Sigmoid colon (tissue), 4 donors: ENCODE data around the genes CCDC180 and CORO2A.

DNA sequence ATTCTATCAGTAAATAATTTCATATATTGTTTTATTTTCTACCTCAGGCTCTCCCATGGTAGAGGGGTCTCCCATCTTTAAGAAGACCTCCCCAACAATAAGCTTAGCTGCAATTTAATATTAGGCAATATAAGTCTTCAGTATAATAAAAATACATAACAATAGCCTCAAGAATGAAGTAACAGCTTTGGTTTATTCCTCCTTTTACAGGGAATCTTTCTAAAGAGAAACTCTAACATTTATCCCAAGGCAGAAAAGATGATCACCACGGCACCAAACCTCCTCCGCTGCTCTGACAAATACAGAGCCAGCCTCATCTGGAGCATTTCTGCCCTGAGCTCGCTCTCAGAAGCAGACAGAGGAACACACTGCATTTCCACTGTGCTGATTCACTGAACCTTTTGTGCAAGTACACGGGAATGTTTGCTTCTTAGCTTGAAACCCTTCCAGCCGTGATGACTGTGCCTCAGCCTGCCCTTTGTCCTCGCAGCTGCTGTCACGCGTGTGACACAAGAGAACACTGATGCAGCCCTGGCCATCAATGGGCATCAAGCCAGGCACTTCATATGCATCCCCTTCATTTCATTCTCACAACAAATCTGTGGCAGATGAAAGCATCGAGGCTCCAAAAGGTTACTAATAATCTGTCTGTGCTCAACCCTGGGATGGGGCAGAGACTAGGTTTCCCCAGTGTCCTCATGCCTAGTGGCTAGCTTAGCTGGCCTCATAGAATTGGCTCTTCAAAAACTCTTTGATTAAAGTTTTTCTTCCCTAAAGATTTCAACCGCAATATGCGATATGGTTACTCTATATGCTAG lies 7.6 kb downstream of the CDC14B start:
- PRO-cap, result unidirectional peak, minus-strand start at position 394 of the sequence
- RAMPAGE, long total RNA, 4 experiments, result no peak in any of the 4 experiments

DNA sequence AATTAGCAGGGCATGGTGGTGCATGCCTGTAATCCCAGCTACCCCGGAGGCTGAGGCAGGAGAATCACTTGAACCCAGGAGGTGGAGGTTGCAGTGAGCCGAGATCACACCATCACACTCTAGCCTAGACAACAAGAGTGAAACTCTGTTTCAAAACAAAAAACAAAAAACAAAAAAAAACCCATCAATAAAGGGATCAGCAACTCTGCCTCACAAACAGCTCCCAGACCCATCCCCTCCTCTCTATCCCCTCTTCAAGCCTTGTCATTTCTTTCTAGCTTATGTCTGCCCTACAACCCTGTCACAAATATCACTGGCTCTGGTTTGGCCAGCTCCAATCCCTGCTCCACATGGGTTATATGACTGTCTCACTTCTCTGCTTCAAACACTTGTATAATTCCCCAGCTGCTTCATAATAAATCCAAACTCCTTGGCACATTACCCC lies 5.7 kb downstream of the PRXL2C start:
- PRO-cap, result no peak
- RAMPAGE, long total RNA, 4 experiments, result no peak in any of the 4 experiments

- PRO-cap, result no peak
- RAMPAGE, long total RNA, 4 experiments, result no peak in any of the 4 experiments
These were observed 808 bp downstream of the ZNF782 start for GRCh38 chr9:96853326-96854086.

DNA sequence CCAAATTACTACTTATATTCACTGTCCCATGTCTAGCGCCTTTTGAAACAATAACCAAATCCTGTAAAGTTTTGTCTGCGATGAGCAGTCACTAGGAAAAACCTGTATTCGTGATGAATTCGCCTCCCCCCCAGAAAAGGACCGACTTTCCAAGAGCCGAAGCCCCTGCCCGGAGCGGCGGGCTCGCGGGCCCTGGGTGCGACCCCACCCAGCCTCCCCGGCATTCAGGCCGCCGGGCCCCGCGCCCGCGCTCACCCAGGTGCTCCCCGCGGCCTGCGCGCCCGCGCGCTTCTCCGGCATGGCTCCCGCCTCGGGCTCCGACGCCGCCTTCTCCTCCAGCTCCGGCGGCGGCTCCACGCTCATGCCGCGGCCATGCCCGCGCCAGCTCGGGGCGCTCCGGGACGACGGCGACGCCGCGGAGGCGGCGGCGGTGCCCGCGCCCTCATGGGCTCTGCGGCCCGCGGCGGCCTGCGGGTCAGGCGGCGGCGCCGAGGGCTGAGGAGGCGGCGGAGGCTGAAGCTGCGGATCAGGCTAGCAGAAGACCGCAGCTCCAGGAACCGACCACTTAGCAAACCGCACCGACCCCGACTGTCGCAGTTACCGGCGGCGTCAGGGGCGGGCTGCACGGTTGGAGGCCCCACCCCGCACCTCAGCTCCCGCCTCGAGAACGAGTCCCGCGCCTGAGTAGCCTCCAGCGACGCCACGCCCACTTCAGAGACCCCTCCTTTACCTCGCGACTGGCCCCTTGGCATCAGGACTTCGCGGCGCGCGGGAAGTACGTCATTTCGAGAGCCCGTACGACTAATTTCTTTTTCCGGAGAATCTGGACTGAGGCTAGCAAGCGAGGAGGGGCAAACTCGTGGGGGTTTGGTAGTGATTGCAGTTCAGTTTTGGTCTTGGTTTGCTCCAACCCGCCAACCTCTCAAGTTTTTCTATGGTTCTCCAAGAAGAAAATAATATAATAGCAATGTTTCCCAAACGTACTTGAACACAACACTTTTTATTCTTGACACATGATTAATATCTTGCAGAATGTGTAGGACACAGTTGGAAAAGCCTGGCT lies 25.6 kb downstream of the CTSV start:
- PRO-cap, result unidirectional peak, minus-strand start at position 590 of the sequence; unidirectional peak, minus-strand start at position 658 of the sequence
- RAMPAGE, long total RNA, 4 experiments, result no peak in any of the 4 experiments

DNA sequence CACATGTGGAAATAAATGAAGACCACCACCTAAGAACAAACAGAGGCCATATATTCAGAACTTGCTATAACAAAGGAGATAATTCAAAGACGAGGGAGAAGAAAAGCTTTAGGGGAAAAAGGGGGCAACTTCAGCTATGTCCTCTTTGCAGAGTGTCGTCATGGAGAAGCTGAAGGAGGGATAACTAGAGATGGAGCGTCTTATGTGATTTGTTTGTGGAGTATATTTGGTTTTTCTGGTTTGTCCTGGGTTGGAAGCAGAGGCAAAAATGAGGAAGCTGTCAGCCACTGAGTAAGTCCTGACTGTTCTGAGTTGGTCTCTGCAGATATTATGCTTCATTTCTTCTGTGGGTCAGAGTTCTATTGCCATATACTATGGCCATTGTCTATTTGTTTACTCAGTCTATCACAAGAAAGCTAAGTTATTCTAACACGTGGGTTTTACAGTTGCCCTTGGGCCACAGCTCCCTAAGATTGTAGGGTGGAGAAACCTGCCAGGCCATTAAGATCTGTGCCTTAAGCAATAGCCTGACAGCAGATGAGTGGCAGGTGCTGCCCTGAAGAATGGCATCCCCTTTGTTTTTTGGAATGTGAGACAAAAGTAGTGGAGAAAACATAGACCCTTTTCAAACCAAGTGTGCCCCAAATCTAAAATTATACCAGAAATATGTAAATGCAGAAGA lies 2.9 kb upstream of the CTSV start:
- PRO-cap, result no peak
- RAMPAGE, long total RNA, 4 experiments, result no peak in any of the 4 experiments

DNA sequence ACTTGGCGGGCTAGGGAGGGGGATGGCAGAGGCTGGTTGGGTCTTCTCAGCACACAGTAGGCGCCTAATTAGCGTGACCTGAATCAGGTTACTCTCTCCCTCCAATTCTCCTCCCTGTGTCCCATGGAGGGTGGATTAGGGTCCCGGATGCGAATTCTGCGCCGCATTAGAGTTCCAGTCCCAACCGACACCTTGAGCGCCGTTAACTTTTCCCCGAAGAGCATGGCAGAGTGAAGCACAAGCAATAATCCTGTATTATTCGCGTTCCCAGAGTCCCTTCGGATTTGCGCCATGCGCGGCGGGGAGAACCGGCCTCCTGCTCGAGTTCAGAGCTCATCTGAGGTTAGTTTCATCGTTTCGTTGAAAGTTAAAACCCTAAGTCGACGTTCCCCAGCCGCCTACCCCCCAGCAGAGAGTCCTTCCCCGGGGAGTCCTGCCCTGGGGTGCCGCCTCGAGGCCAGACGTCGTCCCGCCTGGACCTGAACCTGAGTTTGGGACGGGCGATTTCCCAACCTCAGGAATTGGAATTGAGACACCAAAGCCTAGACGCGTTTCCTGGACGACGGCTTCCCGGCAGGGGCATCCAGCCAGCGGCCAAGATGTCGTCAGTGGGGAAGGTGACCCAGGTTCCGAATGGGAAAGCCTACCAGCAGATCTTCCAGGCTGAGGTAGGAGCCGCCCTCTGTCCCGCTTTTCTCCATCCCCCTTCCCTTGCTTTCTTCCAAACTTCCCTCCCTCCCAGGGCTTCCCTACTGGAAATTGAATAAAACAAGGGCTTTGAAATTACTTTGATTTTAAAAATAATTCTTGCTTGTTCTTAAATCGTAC lies at the start of gene CCDC180:
TSS of gene CCDC180 (plus strand) at position 195 of the 828 bp plus-strand sequence.
- PRO-cap, result no peak
- RAMPAGE, long total RNA, 4 experiments, result no peak in any of the 4 experiments

GRCh38 chr9:97556142-97557384 lies 55.1 kb downstream of the TMOD1 start:
- PRO-cap, result no peak
- RAMPAGE, long total RNA, 4 experiments, result no peak in any of the 4 experiments

DNA sequence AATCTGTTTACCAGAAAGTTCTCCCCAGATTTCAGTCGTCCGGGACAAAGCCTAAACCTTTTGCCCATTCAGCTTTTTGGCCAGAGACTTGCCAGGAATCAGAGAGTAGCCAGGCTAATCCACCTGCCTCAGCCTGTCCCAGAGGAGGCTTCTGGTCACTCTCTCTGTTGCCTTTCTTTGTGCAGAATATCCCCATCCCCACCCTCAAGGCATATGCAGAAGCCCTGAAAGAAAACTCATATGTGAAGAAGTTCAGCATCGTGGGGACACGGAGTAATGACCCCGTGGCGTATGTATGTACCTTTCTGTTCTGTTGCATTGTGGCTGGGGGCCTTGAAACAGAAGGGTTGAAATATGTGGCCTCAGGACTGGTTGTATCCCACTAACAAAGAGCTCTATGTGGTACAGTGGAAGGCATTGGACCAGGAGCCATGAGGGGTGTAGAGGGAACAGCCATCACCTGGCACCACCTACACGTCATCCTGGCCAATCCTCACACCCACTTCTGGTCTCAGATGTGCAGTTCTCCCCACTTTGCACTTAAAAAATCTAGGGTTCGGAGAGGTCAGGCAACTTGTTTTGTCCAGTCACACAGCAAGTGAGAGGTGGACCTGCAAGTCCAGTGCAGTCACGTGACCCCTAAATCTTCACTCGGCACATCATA lies 64.3 kb downstream of the TMOD1 start:
- PRO-cap, result no peak
- RAMPAGE, long total RNA, 4 experiments, result no peak in any of the 4 experiments

DNA sequence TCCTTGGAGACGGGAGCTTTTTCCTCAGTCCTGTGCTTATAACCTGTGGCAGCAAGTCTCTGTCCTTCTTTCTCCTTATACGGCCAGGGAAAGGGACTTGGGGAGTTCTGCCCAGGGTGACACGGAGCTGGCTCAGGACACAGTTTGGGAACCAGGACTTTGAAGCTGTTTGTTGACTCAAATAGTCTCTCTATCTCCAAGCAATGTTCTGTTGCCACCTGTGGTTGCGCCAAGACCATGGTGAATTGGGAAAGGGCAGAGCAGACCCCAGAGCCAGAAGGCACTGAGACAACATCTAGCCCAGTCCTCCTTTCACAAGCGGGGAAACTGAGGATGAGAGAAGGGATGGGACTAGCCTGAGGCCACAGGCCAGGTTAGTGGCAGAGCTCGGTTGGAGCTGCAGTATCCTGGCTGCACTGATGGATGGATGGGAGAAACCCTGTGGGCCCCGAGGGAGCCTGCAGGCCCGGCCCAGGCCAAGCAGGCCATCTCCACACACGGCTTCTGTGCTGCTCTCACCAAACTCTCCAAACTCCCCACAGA lies 60.4 kb downstream of the TSTD2 start:
- PRO-cap, result no peak
- RAMPAGE, long total RNA, 4 experiments, result no peak in any of the 4 experiments

- PRO-cap, result no peak
- RAMPAGE, long total RNA, 4 experiments, result no peak in any of the 4 experiments
These were observed 40.3 kb upstream of the XPA start for GRCh38 chr9:97737350-97738027.

- PRO-cap, result no peak
- RAMPAGE, long total RNA, 4 experiments, result no peak in any of the 4 experiments
These were observed 750 bp downstream of the FOXE1 start for GRCh38 chr9:97853646-97854306.

DNA sequence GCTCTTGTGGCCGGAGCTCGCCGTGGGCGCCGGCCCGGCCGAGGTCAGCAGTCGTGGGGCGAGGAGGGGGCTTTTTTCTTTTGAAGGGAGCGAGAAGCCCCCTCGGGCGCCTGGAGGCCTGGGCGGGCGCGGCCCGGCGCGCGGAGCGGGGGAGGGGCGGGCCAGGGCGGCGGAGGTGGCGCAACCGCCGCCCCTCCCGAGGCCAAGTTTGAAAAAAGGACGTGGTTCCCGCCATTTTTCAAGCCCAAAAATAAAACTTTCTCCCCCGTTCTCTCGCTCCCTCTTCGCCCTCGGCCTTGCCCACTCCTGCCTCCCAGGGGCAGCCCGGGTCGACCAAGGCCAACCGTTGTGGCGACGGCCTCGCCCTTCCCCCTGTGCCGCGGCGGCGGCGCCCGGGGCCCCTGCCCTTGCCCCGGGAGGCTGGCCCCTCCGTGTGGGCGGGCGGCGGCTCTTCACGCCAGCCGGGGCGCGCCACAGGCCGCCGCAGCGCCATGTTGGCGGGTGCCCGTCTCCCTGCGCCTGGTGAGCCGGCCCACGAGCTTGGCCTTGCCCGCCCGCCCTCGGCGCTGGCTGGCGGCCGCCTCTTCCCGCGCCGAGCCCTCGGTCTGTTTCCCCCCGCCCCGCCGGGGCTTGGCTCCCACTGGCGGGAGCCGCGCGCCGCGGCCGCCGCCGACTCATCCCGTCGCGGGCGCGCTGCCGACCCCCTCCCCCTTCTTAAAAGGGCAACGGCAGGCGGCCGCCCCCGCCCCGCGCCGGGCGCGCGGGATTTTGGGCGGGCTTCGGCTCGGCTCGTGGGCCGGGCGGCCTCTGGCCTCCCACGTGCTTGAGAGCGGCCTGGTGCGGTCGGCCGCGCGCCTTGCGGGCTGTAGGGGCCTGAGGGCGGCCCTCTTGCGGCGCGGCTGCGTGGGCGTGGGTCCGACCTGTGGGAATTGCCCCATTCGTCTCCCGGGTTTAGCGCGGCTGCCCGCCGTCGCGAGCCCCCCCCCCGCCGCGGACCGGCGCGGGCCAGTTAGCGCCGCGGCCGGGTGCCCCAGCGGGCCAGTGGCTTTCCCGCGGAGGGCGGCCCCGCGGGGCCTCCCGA lies 1.3 kb downstream of the ANP32B start:
- PRO-cap, result bidirectional peak, plus-strand start at position 1,012 of the sequence, minus-strand start at position 632 of the sequence
- RAMPAGE, long total RNA, 4 experiments, result no peak in any of the 4 experiments

DNA sequence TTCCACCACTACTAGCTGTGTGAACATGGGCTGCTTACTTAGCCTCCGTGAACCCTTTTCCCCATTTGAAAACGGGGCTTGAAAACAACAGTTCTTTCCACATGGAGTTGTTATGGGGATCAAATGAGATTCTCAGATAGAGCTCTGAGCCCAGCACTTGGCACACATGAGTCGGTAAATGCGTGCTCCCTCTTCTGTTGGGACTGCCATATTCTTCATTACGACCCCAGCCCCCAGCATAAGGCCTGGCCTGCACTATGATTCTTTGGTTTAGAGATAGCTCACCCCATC lies 887 bp downstream of the NANS start:
- PRO-cap, result no peak
- RAMPAGE, long total RNA, 4 experiments, result no peak in any of the 4 experiments

DNA sequence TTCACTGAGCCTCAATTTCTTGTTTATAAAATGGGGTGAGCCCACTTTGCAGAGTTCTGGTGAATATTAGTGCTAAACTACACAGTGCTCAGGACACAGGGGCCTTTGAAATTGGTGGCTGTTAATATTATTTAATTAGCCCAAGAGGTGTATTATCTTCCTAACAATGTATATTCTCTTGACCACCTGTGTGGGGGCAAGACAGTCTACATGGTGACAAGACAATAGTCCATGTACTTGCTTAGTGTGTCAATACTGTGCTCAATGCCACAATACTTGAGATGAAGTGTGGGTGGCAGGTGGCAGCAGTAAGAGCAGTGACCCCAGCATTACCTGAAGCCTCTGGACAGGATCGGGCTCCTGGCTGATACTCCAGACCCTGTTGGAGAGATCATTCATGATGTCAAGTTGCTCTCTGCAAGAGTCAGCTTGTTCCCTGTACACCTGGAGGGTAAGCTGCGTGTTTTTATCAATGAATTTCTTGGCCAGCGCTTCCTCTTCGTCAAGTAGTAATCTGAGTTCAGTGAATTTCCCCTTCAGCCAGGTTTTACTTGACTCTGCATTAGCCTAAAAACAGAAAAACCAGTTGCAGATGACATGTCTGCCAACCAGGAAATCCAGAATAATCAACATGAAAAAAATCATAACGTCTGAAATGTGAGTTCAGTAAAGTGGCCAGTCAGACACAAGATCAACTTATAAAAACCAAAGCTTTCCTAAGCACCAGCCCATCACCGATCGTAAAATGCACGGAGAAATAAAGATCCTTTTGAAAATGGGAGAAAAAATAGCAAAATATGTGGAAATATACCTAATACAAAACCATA lies 19.2 kb downstream of the TRIM14 start:
- PRO-cap, result no peak
- RAMPAGE, long total RNA, 4 experiments, result no peak in any of the 4 experiments

DNA sequence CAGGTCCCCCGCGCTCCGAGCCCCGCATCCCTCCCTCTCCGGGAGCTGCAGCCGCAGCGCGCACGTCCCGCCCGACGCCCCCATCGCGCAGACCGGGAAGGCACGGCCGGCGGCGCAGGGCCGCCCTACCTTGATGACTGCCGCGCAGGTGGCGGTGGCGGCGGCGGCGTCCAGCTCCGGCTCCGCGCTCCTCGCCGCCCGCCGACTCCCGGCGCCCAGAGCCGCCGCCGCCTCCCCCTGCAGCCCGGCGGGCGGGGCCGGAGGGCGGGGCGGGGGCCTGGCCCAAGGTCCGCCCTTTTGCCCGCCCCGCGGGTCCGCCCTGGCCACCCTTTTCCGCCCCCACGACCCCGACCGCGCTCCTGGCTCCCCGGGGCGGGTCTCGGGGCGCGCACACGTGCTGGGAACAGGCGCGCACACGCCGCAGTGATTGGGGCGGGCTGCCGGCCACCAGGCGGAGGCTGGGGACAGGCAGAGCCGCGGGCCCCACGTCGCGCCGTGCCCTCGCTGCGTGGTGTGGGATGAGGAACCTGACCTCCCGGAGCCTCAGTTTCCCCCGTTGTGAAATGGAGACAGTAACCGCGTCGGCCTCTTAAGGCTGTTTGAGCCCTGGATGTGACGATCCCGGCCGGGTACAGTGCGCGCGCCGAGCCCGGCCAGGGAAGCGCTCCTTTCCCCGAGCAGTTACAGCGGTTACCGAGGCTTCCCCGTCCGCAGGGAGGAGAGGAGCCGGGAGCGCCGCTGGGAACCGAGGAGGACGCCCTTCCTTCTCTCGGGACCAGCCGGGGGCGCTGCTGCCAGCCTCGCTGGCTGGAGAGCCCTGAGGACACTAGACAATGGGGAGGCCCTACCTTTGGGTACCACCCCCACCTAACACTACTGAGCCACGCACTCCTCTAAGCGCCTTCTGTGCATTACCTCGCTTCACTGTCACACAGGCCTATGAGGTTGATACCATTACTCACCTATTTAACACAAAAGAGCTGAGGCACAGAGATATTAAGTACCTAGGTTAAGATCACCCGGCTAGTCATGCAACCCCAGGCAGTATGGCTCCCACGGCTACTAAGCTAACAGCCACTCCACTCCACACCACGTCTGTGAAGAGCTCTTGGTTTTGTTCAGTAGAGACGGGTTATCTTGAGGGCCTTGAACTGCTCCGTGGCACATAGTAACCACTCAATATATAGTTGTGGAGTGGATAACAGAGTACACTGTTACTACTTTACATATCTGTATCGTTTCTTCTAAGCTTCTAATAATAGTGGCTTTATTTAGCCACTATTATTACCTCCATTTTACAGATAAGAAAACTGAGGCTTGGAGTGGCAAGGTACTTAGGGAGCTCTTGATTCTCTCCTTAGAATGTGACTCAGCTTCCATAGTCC lies at the start of gene CORO2A:
TSS of gene CORO2A (minus strand) at position 208 of the 1,385 bp plus-strand sequence.
- PRO-cap, result bidirectional peak, plus-strand start at position 423 of the sequence, minus-strand start at position 206 of the sequence
- RAMPAGE, long total RNA, 4 experiments, result start-site peak on the minus strand in 2 of 4 experiments, centred at positions 204 to 213 of the sequence, 16 to 21 reads per replicate

- PRO-cap, result no peak
- RAMPAGE, long total RNA, 4 experiments, result no peak in any of the 4 experiments
These were observed 1.8 kb downstream of the TBC1D2 start for GRCh38 chr9:98253311-98254292.

GRCh38 chr9:98508020-98508566 lies 200.6 kb downstream of the GABBR2 start:
- PRO-cap, result no peak
- RAMPAGE, long total RNA, 4 experiments, result no peak in any of the 4 experiments

DNA sequence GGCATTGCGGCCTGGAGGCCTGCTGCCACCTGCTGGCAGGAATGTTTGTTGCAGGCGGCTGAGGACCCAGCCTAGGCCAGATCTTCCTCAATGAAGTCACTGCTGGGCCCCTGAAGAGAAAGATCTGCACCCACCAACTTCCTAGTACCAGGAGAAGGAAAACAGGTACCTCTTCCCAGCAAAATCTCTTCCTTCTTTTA lies 5.1 kb downstream of the ANKS6 start:
- PRO-cap, result no peak
- RAMPAGE, long total RNA, 4 experiments, result no peak in any of the 4 experiments

- PRO-cap, result no peak
- RAMPAGE, long total RNA, 4 experiments, result no peak in any of the 4 experiments
These were observed 56.8 kb downstream of the GALNT12 start for GRCh38 chr9:98864289-98864690.

DNA sequence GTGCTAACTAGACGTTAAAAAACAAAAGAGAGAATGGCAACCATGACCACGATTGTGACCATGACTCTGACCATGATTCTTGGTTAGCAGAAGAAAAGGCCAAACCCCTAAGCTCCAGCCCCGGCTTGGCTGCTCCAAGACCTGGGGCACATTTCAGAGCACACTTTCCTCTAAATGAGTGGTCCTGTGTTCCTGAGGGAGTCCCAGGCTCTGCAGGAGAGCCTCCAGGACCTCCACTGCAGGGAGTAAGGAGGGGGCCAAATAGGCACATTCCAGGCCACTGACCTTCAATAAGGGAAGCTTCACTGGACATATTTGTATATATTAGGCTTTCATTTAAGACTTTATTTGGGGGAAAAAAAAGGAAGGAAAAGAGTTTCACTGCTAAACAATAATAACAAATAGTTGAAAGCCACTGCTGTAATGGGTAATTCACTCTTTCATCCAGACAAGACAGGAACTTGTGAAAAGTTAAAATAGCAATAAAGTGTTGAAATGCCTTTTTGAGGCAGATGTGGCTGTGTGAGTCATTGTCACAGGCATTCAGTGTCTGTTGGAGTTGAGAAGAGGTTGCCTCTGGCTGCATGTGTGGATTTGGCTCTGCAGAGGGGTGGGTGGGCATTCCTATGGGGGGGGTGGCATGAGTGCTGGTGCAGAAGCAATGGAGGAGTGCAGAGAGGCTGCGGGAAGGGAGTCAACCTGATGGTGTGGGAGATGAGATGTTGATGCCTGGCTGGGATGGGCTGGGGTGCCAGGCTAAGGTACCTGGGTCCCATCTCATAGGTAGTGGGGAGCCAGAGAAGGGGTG lies 63.8 kb upstream of the TGFBR1 start:
- PRO-cap, result no peak
- RAMPAGE, long total RNA, 4 experiments, result no peak in any of the 4 experiments